Body of pancreas (tissue), 2 donors: ENCODE results near the gene XPO1.

DNA sequence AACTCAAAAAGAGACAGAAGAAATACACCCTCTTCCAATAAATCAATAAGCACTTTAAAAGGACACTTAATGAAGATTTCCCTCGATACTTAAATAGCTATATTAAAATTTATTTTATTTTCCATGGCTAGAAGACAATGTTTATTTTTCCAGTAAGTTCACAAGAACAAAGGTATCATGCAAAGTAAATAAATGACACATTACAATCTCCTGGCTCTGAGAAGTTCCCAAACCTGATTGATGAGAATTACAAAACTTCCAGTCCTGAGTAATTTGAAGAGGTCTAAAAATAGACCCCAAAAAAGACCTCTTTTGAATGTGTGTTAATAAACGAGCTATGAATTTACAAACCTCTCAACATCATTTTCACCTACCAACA lies 1.6 kb upstream of the PEX13 start:
- PRO-cap = no peak
- RAMPAGE, long total RNA, 2 experiments = no peak in any of the 2 experiments

DNA sequence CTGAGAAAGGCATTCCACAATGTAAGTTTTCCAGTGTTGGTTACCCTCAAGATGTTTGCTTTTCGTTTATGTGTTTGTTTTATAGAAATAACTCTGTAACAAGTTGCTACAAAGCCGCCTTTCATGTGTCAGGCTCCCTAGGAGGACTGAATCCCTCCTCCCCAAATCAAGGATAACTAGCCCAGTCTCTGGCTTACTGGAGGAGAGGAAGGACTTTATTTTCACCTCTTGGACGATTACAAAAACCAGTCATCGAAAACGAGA lies 1.1 kb upstream of the PEX13 start:
- PRO-cap = no peak
- RAMPAGE, long total RNA, 2 experiments = no peak in any of the 2 experiments

DNA sequence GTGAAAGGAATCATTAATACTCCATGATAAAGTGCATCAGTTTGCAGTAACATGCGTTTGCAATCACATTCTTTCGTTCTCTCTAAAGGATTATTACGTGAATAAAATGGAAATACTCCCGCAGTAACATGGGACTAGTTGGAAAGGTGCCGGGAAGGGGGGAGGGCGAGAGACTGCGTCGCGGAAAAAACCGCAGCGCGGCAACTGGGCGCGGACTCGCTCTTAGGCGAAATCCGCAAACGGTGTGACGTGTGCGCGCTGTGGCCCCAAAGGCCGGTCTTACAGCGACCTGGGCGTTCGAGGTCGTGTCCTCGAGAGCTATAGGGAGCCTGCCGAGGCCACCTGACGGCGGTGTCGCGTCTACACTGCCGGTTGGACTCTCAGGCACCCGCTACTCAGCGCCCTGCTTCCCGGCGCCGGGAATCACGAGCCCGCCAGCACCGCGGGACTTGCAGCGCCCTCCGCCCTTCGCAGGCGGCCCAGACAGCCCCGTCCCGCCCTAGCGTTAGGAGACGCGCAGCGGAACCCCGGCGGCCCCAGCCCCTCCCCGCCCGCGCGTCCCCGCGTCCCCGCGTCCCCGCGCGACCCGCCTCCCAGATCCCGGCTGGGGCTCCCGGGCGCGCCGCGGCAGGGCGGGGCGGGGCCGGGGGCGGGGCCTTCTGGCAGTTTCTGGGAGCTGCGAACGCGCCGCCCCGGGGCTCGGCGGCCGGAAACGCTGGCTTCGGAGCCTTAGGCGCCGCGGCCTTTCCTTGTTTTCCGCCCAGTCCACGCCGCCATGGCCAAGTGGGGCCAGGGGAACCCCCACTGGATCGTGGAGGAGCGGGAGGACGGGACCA lies 15.0 kb downstream of the C2orf74 start:
- PRO-cap = bidirectional peak, plus-strand start at position 250 of the sequence, minus-strand start at position 281 of the sequence; bidirectional peak, plus-strand start at position 695 of the sequence, minus-strand start at position 367 of the sequence
- RAMPAGE, long total RNA, 2 experiments = no peak in any of the 2 experiments

DNA sequence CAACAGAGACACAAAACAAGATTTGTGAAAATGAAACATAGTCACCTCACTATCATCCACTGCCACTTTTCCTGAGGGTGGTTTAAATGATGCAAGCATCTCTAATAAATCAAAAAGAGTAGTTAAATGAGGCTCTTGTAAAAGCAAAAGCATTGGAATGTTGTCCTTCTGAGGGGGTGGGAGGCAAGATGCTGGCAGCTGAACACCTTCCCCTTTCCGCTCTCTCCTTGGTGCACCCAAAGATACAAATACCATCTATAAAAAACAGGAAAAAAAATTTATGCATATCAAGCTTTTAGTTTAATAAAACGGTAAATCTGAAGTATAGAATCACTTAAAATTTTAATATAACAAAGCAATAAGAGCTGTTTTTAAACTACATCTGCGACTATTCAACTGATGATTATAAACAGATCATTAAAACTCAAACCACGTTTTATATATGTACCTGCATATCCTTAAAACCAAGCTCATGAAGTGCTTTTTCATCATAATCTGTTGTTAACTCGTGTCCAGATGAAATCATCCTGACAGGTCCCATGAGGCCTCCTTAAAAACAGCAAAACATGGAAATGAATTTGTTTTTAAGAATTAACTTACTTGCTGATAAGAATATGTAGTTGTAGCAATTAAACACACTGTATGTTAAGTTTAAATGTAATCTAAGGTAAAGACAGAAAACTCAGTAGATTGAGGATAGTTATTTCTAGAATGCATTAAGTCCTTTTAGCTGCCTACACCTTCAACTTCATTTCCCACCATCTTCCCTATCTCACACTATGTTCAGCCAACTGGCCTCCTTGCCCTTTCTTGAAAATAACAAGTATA lies 139.1 kb downstream of the C2orf74 start:
- PRO-cap = no peak
- RAMPAGE, long total RNA, 2 experiments = no peak in any of the 2 experiments

DNA sequence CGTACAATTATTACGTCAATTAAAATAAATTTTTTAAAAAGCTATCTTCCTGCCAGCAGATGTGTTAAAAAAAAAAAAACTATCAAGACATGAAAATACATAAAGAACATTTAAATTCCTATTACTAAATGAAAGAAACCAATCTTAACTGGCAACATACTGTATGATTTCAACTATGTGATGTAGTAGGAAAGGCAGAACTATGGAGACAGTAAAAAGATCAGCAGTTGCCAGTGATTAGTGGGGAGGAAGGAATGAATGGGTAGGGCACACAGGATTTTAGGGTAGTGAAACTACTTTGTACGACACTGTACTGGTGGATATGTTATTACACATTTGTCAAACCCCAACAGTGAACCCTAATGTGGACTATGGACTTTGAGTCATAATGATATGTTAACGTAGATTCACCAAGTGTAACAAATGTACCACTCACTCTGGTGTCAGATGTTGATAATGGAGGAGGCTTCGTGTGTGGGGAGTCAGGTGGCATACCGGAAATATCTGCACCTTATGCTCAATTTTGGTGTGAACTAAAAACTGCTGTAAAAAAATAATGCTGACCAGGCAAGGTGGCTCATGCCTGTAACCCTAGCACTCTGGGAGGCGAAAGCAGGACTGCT lies 27.3 kb downstream of the USP34 start:
- PRO-cap = no peak
- RAMPAGE, long total RNA, 2 experiments = no peak in any of the 2 experiments

DNA sequence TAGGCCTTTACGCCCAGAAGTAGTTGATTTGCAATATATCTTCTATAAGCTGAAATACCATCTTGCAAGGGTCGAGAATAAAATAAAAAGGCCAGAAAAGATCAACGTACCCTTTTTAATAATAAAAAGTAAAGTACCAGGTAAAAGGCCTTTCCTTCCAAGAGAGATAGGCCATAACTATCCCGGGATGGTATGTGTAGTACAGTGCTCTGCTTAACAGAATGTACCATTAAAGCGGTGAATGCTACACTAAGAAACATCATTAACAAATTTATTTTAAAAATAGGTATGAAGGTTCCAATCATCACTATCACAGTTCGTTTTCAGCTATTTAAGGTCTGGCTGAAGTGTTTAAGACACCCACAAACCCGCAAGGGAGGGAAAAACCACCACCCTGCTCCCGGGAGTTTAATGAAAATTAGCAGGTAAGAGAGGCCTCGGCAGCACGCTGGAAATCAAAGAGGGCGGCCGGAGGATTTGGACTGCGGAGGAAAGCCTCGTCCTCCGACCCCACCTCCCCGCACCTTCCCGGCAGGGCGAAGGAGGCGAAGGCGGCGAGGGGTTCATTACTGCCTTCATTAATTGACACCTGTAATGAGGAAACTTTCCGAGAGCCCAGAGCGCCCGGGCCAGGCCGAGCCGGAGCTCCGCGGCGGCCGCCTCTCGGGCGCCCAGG lies 964 bp downstream of the USP34 start:
- PRO-cap = no peak
- RAMPAGE, long total RNA, 2 experiments = no peak in any of the 2 experiments

DNA sequence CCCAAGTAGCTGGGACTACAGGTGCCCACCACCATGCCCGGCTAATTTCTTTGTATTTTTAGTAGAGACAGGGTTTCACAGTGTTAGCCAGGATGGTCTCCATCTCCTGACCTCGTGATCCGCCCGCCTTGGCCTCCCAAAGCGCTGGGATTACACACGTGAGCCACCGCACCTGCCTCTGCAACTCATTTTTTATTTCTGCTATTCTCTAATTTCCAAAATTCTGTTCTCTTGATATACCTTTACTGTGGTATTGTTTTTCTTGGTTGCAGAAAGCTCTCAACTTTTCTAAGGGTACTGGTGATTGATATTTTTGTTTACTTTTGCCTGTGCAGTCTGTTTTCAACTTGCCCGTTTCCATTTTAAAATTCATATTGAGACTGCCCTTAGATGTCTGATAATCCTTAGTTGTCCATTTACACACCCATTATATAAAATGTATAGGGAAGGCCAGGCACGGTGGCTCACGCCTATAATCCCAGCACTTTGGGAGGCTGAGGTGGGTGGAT lies 5.7 kb upstream of the USP34 start:
- PRO-cap = no peak
- RAMPAGE, long total RNA, 2 experiments = no peak in any of the 2 experiments

DNA sequence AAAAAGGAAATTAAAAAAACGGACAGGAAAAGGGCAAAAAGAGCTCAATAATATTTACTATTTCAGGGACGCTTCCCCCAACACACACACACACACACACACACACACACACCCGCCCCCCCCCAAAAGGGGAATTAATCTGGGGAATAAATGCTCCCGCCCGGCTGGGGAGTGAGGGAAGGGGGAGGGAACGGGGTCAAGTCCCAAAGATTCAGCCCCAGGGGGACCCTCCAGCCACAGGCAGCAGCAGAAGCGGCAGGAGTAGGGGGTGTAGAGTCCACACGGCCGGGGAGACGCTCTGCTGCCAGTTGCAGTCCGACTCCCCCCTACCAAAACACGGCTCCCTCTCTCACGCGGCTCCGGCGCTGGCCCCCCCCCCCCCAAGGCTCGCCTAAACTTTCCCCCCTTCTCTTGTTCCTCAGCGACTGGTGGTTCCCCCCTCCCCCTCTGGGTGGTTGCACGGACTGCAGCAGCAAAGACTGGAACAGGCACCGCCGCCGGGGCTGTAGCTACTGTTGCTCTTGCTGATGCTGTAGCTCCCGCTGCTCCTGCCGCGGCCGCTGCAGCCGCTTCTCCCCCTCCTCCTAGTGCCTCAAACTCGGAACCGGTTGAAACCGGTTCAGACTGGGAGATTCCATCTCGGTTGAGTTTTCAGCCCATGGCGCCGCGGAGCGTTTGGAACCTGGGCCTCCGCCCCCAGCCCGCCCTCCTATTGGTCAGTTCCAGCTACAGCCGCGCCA lies at the start of gene XPO1:
Gene XPO1 (minus strand): TSS at position 684 of the 740 bp plus-strand sequence.
- PRO-cap = bidirectional peak, plus-strand start at position 280 of the sequence, minus-strand start at position 303 of the sequence; bidirectional peak, plus-strand start at position 472 of the sequence, minus-strand start at position 586 of the sequence
- RAMPAGE, long total RNA, 2 experiments = start-site peak on the minus strand in 2 of 2 experiments, centred at positions 578 to 637 of the sequence, 142 to 155 reads per replicate

- PRO-cap = unidirectional peak, minus-strand start at chr2:61539407
- RAMPAGE, long total RNA, 2 experiments = no peak in any of the 2 experiments
These were observed 1.0 kb upstream of the XPO1 start for GRCh38 chr2:61539162-61539636.

DNA sequence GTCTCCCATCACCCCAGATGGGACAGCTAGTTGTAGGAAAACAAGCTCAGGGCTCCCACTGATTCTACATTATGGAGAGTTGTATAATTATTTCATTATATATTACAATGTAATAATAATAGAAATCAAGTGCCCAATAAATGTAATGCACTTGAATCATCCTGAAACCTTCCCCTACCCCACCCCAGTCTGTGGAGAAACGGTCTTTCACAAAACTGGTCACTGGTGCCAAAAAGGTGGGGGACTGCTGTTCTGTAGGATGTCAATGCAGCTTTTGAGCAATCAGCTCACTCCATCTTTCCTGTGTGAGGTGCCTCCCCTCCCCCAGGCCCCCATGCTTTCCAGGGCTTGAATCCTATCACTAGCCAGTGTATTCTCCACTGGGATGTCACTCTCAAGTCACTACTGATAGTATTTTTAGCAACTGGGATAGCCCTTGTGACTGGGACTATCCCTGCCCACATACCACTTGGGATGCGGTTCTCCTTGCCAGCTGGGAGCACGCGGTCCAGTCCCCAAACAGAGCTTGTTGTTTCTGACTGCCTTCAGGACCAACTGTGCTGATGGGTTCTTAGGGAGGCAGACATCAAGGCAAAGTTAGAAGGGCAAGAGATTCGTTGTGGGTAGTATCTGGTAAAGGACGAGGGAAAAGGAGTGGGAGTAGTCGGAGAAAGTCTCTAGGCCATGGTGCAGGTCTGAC lies 135.0 kb downstream of the FAM161A start:
- PRO-cap = no peak
- RAMPAGE, long total RNA, 2 experiments = no peak in any of the 2 experiments

- PRO-cap = no peak
- RAMPAGE, long total RNA, 2 experiments = no peak in any of the 2 experiments
These were observed 65.3 kb downstream of the COMMD1 start for GRCh38 chr2:61970878-61971110.

GRCh38 chr2:62053073-62053659 lies 142.7 kb upstream of the B3GNT2 start:
- PRO-cap = no peak
- RAMPAGE, long total RNA, 2 experiments = start-site peak on the plus strand in 1 of 2 experiments, at chr2:62053213-62053575 at its widest, 9 reads per replicate

DNA sequence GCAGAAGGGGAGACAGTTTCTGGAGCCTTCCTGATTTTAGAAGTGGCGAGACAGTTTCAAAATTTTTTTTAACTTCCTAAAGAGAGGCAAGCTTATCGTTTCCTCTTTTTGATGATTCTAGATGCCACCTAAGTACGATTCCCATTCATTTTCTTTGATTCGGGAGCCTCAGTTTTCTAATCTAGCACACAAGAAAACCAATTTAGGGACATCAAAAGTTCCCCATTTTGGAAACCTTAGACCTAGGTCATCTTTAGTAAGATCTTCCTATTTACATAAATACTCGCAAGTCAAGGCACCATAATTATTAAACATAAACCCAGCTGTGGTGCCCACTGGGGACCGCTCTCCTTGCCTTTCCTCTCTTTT lies 96.8 kb upstream of the B3GNT2 start:
- PRO-cap = no peak
- RAMPAGE, long total RNA, 2 experiments = no peak in any of the 2 experiments

DNA sequence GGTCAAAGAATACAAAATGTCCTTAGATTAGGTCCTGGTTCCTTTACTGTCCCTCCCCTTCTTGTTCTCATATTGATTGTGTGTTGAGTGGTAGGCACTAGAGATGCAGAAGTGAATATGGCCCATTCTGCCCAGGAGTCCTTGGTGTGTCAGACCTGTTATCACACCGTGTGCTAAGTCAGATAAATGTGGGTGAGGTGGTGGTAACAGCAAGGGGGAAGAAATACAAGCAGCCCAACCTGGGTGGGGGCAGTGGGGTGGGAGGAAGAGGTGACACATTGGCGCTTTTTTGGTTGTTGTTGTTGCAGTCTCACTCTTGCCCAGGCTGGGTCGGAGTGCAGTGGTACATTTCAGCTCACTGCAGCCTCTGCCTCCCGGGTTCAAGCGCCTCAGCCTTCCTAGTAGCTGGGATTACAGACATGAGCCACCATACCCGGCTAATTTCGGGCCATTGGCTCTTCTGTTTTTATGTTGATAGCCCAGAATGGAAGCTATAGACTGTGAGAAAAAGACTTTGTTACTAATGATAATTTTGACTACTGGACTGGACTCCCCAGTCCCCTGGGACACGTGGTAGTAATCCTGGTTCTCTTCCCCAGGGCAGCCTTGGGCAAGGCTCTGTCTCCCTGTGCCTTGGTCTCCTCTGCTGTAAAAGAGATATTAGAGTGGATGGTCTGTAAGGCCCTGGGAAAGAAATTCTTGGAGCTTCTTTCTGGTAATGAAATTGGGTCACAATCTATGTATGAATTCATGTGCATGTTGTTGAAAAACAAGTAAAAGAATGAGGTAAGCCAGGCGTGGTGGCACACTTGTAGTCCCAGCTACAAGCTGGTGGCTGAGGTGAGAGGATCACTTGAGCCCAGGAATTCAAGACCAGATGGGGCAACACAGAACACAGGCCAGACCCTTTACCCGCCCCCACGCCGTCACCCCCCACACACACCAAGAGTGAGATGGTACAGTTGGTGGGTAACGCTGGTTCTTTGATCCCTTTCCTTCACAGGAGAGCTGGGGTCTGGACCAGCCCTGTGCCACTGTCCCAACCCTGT lies 13.1 kb downstream of the B3GNT2 start:
- PRO-cap = no peak
- RAMPAGE, long total RNA, 2 experiments = no peak in any of the 2 experiments

DNA sequence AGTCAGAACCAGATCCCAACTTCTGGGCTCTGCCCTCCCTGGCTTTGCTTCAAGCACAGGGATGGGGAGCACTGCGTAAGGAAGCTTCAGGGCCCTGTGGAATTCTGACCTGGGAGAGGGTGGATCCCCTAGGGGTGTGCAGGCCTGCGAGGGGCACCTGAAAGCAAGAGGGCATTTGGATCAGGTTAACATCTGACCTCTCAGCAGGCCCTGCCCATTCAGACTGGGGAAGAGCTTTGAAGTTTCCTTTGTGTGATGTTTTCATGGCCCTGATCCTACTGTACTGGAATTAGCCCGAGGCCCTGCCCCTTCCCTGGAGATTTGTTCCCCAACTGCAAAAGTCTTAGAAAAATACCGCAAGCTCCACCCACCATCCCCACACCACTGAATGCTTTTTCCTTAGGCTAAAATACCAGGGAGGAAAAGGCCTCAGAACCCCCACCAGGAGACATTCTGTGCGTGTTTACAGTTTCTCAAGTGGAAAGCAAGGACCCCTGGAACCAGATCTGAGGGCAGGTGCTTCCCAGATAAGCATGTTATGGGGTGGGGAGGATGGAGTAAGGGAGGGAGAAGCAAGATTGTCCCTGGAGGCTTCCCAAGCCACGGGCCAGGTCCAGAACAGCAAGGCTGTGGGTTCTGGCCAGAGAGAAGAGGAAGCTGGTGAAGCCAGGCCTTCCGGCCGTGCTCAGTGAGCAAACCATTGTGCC lies 94.5 kb downstream of the TMEM17 start:
- PRO-cap = no peak
- RAMPAGE, long total RNA, 2 experiments = no peak in any of the 2 experiments

- PRO-cap = no peak
- RAMPAGE, long total RNA, 2 experiments = no peak in any of the 2 experiments
These were observed 55.3 kb downstream of the TMEM17 start for GRCh38 chr2:62450436-62451447.

DNA sequence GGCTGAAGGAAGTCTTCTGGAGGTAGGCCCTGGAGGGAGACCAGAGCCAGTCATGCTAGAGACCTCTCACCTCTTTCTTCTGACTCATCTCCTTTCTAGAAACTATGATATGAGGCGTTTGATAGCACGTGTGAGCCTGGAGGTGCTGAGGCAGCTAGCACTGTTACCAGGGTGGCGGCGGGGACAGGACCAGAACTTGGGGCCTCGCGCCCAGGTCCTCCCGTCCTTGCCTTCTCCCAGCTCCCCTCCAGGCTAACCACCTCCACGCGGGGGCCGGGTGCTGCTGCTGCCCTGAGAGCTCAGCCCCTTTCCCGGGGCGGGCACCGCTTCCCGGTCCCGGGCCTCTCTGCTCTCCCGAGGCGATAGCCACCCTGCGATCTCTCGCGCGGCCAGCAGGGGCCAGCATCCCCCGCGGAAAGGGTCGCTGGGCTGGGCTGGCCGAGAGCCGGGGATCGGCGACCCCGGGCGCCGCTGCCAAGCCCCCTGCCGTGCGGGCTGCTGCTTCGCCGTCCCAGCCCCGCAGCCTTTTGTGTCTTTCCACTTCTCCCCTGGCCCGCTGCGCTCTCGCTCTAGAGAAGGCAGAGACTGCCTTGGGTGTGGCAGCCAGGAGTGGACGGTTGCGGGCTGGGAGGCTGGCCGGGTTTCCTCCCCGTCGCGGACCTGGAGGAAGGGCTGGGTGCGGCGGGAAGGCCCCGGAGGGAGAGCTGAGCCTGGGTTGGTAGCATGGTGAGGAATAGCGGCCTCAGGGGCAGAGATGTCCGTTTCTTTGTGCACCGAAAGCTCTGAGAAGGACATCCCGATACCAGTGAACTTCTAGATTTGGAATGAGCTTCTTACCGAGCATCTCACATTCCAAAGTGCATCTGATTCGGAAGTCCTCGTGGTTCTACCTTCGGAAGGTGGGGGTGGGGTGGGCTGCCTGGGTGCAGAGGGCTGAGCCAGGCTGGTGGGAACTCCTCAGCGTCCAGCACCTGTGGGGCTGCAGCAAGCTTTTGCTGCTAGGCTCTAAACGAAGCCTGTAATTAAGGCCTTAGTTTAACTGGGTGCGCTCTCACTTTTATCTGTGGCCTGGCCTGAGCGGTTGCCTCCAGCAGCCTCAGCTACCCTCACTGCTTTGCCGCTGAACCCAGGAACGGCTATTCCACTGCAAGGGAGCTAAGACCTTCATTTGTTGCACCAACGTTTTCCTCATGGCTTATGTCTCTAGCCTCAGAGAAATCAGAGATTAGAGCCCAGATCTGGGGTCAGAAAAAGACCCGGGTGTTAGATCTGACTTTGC lies 48.8 kb downstream of the TMEM17 start:
- PRO-cap = no peak
- RAMPAGE, long total RNA, 2 experiments = no peak in any of the 2 experiments

DNA sequence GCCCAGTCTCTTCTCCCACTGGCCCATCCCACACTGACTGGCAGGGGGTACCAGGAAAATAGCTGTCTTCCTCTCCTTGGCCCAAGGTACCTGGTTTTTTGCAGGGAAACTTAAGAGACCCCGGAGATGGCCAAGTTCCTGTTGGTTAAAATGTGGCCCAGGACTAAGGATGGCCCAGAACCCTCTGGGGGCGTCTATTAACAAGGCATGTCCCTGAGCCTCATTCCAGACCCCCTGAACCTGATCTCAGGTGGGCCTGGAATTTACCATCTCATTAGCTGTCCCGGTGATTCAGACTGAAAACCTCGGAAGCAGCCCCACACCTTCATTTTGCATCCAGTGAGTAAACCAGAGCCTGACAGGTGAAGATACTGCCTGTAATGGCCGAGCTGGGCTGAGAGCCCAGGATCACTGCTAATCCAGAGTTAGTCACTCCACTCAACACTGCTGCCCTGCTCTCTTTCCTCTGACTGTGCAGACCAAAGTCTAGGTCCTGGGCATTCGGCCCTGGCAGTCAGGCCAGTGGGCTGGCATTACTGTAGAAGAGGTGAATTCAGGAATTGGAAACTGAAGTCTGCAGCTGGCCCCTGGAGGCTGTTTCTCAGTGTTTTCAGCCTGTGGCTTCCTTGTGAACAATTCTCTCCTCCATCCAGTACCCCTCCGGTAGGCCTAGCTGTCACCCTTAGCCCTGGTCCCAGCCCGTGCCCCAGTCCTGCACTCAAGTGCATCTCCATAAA lies 44.4 kb downstream of the TMEM17 start:
- PRO-cap = no peak
- RAMPAGE, long total RNA, 2 experiments = no peak in any of the 2 experiments

DNA sequence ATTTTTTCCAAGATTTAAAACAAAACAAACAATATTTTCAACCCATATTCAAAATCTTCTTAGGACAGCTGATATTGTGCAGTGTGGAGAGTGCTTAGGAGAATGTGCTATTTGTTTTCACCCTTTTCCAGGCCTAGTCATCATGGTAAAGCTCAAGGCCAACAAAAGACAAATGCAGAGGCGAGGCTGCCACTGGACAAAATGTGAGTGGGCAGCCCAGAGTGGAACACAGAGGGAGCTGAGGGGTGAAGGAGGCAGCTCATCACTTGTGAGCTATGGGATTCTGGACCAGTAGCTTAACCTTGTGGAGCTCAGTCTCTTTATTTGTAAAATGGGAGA lies 84.0 kb upstream of the TMEM17 start:
- PRO-cap = no peak
- RAMPAGE, long total RNA, 2 experiments = no peak in any of the 2 experiments

DNA sequence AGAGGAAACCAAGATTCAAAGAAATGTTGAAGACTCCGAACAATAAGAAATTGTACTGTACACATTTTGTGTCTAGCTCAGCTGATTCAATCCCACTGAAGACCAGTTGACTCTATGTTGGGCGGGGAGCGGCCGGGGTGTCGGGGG lies 670 bp upstream of the EHBP1 start:
- PRO-cap = no peak
- RAMPAGE, long total RNA, 2 experiments = no peak in any of the 2 experiments